Measurements from ENCODE around the gene GJA8.

DNA sequence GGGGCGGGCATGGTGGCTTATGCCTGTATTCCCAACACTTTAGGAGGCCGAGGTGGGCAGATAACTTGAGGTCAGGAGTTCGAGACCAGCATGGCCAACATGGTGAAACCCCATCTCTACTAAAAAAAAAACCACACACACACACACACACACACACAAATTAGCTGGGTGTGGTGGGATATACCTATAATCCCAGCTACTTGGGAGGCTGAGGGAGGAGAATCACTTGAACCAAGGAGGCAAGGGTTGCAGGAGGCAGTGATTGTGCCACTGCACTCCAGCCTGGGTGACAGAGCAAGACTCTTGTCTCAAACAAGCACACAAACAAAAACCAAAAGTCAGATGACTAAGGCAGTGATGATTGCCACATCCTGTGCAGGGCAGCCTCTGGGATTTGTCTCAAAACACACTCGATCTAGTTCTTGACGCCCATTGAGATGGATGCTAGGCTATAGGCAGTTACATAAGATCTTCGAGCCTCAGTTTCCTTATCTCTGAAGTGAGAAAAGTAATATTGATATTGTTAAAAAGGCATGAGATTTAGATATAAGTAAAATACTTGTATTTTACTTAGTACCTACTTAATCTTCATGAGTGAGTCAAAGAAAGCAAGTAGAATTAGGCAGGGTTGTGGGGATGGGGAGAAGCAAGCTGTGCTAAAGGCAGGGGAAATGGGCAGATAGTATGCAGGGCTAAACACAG, 67.4 kb upstream of the PPIAL4H start:
- RAMPAGE, long total RNA = no peak
- RRBS = no CpG with 5 or more reads among the region's 6 CpGs

- RAMPAGE, long total RNA = no peak
- RRBS = 3% methylated on average over 7 of the region's 61 CpGs
Measured at GRCh38 chr1:147072379-147073502, 99.5 kb downstream of the PRKAB2 start.

DNA sequence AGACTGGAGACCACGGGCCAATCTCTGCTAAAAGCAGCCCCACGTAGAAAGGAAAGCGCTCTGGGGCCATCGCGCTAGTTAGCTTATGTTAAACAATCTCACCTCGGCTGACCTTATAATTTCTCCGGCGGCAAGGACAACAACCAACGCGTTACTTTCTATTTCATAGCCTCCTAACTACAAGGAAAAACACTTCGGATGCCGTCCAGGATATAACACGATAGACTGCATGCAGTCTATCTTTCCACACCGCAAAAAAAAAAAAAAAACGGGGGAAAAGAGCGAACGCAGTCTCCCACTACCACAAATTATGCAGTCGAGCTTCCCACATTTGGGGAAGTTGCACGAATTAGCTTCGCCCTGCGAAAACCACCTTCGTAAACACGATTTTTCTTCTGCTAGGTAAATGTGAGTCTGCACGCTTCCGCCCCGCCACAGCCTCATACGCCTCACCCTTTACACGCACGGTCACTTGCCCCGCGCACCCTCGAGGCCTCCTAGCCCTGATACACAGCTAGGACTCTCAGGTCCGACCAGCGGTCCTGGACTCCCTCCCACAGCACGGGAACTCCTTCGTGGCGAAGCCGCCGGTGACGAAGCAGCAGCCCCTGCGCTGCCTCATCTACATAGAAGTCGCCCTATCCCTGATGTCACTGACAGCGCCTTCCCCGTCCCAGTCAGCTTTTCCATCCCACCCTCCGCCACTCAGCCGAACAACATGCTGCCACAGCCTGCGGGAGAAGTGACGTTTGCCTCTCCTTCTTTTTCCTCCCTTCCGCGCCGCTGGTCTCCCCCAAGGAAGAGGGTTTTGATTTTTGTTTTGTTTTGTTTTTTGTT, 87.7 kb downstream of the PRKAB2 start:
- RAMPAGE, long total RNA = no peak
- RRBS = no CpG with 5 or more reads among the region's 51 CpGs

DNA sequence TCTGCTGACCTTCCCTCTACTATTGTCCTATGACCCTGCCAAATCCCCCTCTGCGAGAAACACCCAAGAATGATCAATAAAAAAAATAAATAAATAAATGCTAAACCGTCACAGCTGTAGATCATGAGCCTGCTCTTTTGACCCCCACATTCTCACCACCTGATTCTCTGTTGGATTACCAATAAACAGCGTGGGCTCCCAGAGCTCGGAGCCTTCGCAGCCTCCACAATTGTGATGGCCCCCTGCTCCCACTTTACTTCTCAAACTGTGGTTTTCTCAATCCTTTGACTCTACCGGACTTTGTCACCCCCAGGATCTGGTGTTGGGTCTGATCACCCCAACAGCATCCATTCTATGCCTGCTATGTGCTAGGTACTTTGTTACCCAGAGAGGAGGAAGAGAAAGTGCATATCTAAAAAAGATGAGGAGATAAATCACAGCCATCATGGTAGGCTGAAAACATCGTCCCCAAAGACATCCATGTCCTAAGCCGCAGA, 8.4 kb upstream of the CHD1L start:
- RAMPAGE, long total RNA = no peak
- RRBS = no CpG with 5 or more reads among the region's 8 CpGs

DNA sequence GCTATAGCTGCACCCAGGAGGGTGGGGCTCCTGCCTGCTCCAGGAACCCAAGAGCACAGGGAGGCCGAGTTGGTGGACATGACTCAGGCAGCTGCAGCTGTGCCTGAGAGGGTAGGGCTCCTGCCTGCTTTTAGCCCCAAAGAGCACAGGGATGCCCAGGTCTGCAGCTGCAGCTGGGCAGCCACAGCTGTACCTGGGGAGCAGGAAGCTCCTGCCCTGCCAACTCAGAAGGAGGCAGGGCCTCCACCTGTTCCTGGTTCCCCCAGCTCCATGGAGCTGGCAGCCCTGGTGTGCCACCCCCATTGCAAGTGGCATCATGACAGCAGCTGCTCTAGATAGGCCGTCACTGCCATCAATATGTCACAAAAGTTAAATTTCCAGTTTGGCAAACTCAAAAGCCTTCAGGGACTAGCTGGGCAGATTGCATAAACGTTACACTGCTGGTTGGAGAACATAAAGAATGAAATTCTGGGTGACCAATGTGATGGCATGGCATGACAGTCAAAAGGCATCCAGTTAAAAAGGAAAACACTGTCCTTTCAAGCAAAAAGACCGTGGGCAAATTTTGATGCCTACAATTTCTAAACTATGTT, 5.1 kb upstream of the CHD1L start:
- RAMPAGE, long total RNA = no peak
- RRBS = no CpG with 5 or more reads among the region's 4 CpGs

DNA sequence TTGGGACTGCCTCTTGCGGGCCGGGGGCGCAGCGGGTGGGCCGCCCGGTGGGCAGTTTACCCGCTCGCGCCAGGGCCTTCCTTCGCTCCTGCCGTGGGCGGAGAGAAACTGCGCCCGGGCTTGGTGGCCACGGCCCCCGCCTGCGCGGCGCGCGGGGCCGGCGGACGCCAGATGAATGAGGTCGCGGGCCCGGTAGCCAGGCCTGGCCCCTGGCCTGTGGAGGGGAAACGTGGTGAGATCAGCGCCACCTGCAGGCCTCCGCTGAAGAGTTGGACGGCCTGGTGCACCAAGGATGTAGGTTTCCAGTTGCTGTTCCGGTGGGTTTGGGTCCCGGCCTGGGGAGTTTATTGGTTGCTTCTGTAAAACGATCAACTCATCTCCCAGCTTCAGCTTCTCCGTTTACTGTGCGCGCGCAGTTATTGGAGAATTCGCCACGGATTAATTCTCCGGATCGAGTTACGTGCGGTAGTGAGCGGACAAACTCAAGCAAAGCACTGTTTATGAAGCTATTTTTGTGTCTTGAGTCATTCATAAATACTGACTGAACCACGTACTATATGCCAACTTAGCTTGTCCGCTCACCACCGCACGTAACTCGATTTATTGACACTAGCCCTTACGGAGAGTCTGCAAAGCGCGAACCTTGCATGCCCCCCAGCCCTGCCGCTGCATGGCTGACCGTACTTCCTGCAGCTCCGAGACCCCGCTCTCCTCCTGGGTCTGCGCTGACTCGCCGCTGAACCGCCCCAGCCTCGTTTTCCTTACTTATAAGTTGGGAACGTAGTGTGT, 584 bp downstream of the CHD1L start:
- RAMPAGE, long total RNA = no peak
- RRBS = 2% methylated on average over 24 of the region's 63 CpGs

GRCh38 chr1:147600511-147600669, 59.1 kb downstream of the BCL9 start:
- RAMPAGE, long total RNA = no peak
- RRBS = no CpG with 5 or more reads among the region's 3 CpGs

- RAMPAGE, long total RNA = no peak
- RRBS = no CpG with 5 or more reads among the region's 4 CpGs
Measured at GRCh38 chr1:147642944-147643558, 27.3 kb downstream of the ACP6 start.

DNA sequence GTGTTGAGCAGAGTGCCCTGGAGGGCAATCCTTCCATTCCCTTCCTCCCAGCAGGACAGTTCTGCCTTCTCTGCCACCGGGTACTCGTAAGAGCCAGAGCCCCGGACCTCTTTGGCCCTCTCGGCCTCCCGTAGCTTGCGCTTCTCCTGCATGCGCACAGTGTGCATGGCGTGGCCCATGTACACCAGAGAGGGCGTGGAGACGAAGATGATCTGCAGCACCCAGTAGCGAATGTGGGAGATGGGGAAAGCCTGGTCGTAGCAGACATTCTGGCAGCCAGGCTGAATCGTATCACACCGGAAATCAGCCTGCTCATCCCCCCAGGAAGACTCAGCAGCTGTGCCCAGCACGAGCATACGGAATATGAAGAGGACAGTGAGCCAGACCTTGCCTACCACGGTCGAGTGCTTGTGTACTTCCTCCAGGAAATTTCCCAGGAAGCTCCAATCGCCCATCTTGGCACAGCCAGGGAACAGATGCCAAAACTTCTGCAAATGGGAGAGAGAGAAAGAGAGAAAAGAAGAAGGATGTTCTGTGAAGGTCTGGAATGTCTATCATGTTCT, 1.5 kb downstream of the GJA5 start:
- RAMPAGE, long total RNA = no peak
- RRBS = no CpG with 5 or more reads among the region's 19 CpGs

GRCh38 chr1:147771292-147771683, 10.9 kb upstream of the GJA5 start:
- RAMPAGE, long total RNA = no peak
- RRBS = no CpG with 5 or more reads among the region's 5 CpGs

- RAMPAGE, long total RNA = no peak
- RRBS = no CpG with 5 or more reads among the region's 7 CpGs
Measured at GRCh38 chr1:147771684-147772309, 11.4 kb upstream of the GJA5 start.

GRCh38 chr1:147902729-147903072, at the start of gene GJA8:
GJA8 (plus strand) TSS chr1:147902795.
- RAMPAGE, long total RNA = no peak
- RRBS = no CpG with 5 or more reads among the region's 4 CpGs

DNA sequence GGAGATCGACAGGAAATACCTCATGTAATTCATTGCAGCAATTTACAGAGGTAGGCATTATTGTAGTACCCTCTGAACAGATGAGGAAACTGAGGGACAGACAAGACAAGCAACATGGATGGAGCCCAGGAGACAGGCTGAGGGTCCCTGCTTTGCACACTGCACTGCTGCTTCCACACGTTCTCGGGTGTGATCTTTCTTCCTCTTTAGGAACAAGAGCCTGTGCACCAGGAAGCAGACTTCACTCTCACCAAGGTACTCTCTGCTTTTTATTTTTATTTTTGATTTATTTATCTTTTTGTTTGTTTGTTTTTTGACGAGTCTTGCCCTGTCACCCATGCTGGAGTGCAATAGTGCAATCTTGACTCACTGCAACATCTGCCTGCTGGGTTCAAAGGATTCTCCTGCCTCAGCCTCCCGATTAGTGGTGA, 26.4 kb downstream of the NBPF11 start:
- RAMPAGE, long total RNA = no peak
- RRBS = no CpG with 5 or more reads among the region's 5 CpGs

DNA sequence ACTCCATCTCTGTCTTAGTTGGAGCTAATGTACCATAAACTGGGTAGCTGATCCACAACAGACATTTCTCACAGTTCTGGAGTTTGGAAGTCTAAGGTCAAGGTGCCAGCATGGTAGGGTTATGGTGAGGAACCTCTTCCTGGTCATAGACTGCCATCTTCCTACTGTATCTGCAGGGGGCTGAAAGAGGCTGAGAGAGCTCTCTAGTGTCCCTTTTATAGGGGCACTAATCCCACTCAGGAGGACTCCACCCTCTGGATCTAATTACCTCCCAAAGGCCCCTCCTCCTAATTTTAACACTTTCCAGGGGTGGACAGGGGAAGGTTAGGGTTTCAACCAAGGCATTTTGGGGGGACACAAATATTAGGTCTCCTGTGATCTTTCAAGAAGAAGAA, 145.0 kb upstream of the NBPF11 start:
- RAMPAGE, long total RNA = no peak

GRCh38 chr1:148397414-148397910, 85.6 kb downstream of the PPIAL4G start:
- RAMPAGE, long total RNA = no peak
- RRBS = no CpG with 5 or more reads among the region's 2 CpGs

DNA sequence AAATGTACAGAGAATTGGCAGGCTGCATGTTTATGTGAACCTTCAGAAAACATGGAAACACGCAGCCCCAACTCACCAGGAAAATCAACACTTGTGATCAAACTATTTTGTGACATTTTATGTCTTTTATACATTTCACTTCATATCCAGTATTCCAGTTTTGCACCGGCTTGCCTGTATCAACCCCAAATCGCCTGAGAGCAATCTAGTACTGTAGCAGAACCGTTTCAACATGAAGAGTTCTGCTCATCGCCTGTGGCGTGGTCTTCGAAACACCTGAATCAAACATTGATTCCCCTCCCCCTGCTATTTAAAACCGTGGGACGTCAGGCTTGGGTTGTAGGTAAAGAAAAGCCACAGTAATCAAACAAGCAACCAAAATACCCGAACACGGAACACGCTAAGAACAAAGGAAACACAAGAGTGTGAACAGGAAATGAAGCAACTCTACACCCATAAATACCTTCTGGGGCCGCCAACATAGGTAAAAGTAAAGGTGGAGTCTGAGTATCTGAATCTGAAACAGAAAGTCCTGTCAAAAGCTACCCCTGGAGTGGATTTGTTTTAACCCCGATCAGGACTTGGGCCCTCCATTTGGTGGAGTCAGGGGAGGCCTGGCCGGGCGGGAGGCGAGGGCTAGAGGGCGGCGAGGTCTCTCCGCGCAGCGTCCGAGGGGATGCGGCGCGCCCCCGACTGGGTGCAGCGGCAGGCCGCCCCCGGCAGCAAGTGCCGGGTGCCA, 24.8 kb downstream of the PPIAL4G start:
- RAMPAGE, long total RNA = no peak
- RRBS = no CpG with 5 or more reads among the region's 31 CpGs

GRCh38 chr1:148889372-148889735, 45.1 kb downstream of the PDE4DIP start:
- RAMPAGE, long total RNA = start-site peak on the plus strand at chr1:148889529-148889591, 1,013 and 930 reads in 2 replicates
- RRBS = 39% methylated on average over 7 of the region's 16 CpGs

DNA sequence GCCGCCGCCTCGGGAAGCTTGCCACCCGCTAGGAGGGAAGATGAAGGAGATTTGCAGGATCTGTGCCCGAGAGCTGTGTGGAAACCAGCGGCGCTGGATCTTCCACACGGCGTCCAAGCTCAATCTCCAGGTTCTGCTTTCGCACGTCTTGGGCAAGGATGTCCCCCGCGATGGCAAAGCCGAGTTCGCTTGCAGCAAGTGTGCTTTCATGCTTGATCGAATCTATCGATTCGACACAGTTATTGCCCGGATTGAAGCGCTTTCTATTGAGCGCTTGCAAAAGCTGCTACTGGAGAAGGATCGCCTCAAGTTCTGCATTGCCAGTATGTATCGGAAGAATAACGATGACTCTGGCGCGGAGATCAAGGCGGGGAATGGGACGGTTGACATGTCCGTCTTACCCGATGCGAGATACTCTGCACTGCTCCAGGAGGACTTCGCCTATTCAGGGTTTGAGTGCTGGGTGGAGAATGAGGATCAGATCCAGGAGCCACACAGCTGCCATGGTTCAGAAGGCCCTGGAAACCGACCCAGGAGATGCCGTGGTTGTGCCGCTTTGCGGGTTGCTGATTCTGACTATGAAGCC, 108.6 kb downstream of the PDE4DIP start:
- RAMPAGE, long total RNA = no peak
- RRBS = no CpG with 5 or more reads among the region's 36 CpGs

- RAMPAGE, long total RNA = no peak
- RRBS = no CpG with 5 or more reads among the region's 1 CpG
Measured at GRCh38 chr1:149486936-149487549, 12.2 kb downstream of the NBPF19 start.

GRCh38 chr1:149641063-149641547, 57.5 kb downstream of the PPIAL4C start:
- RAMPAGE, long total RNA = no peak
- RRBS = no CpG with 5 or more reads among the region's 7 CpGs